Smooth muscle cell (in vitro differentiated cells): Measurements from ENCODE around the gene POM121L12.

- RAMPAGE, long total RNA: no peak
These were observed 49.5 kb upstream of the DDC start for GRCh38 chr7:50614715-50615100.

DNA sequence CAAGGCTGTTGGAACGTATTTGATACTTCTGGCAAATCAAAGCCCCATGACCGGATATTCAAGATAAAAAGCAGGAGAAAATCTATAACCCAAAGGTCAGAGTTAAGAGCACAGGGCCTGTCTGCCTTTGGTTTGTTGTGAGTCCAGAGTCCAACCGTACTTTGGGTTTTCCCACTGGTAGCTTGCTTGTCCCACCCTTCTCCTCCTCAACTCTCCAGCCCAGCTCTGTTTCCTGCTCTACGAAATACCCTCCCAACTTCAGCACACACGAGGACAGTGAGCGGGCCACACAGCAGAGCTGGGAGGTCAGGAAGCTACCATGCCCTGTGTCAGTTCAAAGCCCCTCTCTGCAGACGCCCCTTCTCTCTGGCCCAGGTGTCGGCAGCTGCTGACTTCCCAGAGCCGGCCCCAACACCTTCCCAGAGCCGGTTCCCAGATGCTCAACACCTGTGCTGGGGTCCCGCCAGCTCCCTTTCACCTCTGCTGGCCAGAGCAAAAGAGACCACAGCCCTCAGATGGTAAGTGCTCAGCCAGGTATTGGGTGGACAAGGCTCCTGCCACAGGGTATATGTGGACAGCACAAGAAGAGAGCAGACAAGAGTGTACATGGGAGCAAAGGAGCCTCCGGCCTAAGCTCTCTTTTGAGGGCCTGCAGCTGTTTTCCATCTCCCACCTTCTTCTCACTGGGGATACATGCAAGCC, 50.0 kb upstream of the DDC start:
- RAMPAGE, long total RNA: no peak

DNA sequence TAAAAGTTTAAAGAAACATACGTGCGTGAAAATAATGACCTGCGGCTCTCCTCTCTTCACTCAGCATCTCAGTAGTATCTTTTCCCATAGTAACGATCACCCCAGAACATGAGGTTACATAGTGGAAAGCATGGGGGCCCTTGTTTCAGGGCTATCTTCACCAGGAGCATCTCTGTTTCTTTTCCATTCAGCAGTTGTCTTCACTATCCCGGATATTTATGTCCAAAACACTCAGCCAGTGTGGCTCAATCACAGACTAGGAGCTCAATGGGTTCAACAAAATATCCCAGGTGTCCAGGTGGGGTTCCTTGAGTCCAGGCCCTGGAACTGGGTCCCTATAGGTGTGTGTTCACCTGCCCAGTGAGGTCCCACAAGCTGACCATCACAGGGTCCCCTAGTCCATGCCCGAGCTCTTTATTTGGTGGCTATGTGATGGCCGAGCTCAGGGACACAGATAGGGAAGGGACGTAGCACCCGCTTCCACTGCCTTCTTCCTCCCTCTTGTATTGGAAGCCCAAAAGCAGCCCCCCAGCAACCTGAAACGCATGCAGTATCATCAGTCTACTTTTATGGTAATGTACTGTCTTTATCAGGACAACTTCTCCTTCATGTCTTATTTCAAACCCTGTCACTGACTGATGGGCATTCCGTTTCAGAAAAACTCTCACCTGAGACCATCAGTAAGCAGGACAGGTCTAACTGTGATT, 78.9 kb upstream of the DDC start:
- RAMPAGE, long total RNA: no peak

GRCh38 chr7:50690786-50691452, 91.8 kb downstream of the GRB10 start:
- RAMPAGE, long total RNA: no peak

DNA sequence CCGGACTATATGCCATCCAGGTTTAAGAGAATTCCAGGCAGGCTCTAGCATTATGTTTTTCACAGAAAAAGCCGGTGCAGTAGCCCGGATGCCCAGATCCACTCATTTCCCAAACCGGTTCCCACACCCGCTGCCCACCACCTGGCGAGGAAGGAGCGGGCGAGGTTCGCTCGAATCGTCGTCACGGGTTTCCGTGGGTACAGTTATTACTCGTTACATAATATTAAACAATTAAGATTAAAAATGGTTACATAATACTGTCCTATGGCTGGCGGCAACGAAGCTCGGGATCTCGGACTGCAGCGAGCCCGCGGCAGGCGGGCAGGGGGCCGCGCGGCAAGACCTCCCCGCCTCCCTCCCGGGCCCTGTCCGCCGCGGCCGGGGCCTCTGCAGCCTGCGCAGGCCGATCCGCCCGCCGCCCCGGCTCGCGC, 740 bp downstream of the GRB10 start:
- RAMPAGE, long total RNA: no peak

GRCh38 chr7:50898994-50899342, 116.3 kb upstream of the GRB10 start:
- RAMPAGE, long total RNA: no peak

GRCh38 chr7:51082069-51082521, 234.5 kb downstream of the COBL start:
- RAMPAGE, long total RNA: no peak

- RAMPAGE, long total RNA: no peak
These were observed 698 bp upstream of the COBL start for GRCh38 chr7:51317332-51317682.

DNA sequence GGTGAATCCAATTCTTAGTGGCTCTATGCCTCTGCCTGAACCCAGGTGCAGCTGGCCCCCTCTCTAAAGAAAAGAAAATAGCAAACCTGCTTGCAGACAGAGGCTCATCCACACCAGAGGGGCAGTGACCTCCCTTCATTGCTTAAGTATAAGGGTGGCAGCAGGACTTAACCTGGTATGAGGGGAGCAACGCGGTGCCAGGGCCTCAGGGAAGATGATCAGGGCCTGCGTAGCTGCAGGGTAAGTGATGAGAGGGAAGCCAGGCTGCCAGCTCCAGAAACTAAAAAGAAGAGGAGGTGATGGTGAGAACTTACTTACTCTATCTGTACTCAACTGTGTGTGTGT, 10.9 kb upstream of the COBL start:
- RAMPAGE, long total RNA: no peak

GRCh38 chr7:51328491-51329077, 12.0 kb upstream of the COBL start:
- RAMPAGE, long total RNA: no peak

- RAMPAGE, long total RNA: no peak
These were observed 30.7 kb upstream of the POM121L12 start for GRCh38 chr7:53004828-53005109.

DNA sequence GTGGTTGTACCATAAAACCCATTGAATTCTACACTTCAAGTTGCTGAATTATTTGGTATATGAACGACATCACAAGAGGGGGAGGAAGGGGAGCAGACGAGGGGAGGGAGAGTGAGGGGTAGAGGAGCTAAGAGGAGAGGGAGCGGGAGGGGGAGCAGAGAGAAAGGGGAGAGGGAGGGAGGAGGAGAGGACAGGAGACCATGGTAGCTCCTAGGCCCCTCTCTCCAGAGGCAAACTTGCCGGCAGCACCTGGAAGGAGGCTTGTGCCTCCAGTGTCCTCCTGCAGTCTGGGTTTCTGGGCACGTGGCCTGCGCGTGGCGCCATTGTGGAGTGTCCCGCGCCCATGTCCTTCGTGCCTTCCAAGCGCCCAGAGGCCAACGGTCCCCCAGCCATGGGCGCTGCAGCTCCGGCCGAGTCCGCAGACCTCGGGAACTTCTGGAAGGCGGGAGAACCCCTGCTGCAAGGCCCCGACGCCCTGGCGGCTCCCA, at the start of gene POM121L12:
TSS of gene POM121L12 (plus strand) at position 353 of the 488 bp plus-strand sequence.
- RAMPAGE, long total RNA: no peak

- RAMPAGE, long total RNA: no peak
These were observed 183.6 kb downstream of the POM121L12 start for GRCh38 chr7:53218812-53219592.

GRCh38 chr7:53365847-53366133, 330.4 kb downstream of the POM121L12 start:
- RAMPAGE, long total RNA: no peak

- RAMPAGE, long total RNA: no peak
These were observed 94.6 kb downstream of the SEC61G start for GRCh38 chr7:54664203-54664944.

DNA sequence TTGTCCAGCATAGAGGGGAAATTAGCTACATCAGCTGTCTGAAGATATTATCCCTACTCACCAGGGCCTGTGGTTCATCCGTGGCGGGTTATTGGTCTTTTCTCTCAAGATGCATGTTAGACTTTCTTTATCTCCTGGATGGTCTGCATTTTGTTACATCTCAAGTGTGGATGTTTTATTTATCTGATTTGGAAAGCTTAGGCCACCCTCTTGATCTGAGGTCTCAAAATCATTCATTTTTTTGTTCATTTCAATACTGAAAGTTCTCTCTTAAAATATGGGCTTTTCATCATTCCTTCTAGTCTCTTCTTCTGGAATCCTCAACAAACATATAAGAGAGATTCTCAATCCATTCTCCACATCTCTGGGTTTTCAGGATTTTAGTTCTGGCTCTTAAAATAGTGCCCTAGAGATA, 55.6 kb downstream of the SEC61G start:
- RAMPAGE, long total RNA: no peak

DNA sequence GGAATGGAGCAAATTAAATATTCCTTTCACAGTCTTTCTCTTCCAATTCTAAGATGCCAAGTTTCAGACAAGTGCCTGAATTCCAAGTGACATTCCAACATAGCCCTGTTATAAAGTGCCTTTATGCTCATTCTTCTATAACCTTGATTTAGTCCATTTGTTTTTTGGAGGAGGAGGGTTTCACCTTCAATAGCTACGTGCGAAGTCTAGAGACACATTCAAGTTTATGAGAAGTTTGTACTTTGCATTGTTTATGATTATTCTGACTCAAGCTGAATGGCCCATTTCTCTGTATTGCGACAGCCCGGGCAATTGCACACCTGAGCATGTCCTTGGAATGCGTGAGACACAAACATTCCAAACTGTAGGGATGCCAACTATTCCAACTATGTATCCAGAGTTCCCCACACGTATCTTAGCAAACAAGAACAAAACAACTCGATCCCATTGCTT, 51.6 kb upstream of the EGFR start:
- RAMPAGE, long total RNA: no peak

DNA sequence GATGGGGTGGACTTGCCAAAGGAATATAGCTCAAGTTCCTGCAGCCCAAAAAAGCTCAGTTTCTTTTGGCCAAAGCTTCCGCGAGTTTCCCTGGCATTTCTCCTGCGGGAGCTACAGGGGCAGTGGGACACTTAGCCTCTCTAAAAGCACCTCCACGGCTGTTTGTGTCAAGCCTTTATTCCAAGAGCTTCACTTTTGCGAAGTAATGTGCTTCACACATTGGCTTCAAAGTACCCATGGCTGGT, 807 bp upstream of the EGFR start:
- RAMPAGE, long total RNA: no peak

DNA sequence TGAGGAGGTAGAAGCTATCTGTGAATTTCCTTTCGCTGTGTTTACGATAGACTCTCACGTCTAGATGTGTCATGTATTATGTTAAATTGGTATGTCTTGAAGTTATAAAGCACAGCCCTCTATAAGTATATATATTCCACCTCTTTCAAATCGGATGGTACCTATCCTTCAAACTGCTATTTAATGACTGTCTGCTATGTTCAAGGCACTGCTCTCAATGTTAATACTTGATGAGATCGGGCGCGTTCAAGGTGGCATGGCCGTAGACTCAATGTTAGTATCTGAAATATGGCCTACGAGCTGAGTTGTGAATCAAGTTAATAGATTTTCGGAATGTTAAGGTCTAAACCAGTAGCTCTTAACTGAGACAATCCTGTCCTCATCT, 24.0 kb downstream of the EGFR start:
- RAMPAGE, long total RNA: no peak

GRCh38 chr7:55086314-55086992, 67.6 kb downstream of the EGFR start:
- RAMPAGE, long total RNA: no peak